ENCODE measurements around the genes RPL37 and OXCT1.

GRCh38 chr5:40680247-40680664, 541 bp downstream of the PTGER4 start:
- RRBS: no CpG with 5 or more reads among the region's 20 CpGs

GRCh38 chr5:40797294-40797991, 731 bp downstream of the PRKAA1 start:
- RRBS: under 1% methylated on average over 14 of the region's 54 CpGs

DNA sequence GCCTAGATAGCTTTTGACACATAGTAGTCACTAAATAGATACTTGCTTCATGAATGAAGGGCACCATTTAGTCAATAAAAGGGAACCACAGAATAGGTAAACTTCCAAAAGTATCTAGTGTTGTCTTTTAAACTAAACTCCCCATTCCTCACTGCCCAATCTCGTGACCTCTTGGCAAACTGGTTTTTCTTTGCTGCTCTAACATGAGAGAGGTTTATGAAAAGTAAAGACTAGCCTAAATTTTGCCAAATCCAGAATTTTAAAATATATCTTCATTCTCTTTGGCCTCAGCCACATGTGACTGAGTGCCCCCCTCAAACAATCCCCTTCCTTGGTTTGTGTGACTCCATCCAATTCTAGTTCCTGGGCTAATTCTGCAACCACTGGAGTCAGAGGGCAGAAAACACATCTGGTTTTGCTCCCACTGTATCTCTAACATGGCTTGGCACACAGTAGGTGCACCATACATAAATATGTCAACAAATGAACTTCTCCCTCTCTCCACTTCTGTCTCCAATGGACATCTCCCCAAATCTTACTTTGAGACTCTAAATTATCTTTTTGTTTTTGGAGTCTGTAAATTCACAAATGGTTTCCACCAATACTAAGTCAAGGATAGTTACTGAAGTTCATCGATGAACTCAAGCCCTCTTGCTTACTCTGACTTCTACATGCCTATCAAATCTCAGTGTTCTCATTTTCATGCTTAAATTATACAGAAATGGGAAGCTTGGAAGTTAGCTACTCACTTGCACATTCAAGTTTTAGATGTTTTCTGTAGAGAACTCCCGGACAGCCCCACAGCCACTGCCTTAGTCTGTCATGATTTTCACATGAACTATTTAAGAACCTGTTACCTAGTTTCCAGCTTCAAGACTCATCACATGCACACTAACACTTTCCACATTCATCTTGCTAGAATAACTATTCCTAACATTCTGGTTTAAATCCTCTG, 6.3 kb downstream of the RPL37 start:
- RRBS: no CpG with 5 or more reads among the region's 3 CpGs

DNA sequence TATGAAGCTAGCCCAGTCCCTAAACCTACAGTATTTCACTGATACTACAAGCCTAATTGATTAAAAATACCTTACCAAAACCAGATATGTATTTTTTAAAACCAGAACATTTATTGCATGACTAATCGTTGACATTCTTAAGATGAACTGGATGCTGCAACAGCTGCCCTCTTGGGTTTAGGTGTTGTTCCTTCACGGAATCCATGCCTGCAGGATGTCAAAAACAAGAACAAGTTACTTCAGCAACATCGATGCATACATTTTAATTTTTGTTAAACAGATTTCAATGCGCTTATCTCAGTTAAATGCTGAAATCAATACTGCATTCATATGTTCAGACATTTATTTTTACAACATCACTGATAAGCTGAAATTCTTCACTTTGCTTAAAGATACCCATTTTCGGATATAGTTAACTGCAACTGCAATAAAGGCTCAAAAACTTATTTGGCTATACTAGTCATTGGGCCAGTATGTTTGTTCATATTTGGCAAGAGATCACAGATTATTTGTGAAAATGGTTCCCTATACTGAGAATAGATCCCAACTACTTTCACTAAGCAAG, 2.6 kb downstream of the RPL37 start:
- RRBS: no CpG with 5 or more reads among the region's 5 CpGs

DNA sequence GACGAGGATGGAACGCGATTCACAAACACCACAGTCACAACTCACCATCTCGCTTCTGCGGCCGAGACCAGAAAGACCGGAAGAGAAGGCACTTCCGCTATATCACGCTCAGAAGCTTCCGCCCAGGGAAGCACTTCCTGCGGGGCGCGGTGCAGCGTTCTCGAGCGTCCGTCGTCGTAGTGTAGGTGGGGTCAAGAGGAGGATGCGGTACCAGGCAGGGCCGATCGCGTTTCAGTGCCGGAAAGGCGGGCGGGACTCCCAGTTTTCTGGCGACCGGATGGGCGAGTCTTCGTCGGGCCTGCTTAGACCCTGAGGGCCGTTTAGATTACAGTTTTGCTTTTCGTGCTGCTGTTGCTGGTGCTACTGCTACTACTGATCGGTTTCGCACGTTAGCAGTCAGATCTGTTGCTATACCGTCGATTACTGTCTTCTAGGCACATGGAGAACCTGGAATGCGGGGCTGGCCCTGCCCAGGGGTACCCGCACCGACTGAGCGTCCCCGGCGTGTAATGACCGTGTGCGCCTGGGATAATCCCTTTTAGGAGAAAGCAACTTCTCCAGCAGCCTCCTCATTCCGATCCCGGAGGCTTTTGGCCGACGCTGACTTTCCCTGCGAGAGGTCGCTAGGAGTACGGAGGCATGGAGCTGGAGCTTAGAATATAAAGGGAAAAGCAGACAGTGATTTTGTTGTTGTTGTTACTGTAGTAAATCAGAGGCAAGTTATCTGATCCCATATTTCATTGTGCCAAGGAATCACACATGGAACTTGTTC, at the start of gene RPL37:
RPL37 (minus strand) TSS at position 85 of the 772 bp plus-strand sequence.
- RRBS: 49% methylated on average over 6 of the region's 53 CpGs

- RRBS: no CpG with 5 or more reads among the region's 1 CpG
Observed at GRCh38 chr5:40991217-40991523, 80.0 kb downstream of the MROH2B start.

- RRBS: no CpG with 5 or more reads among the region's 2 CpGs
Observed at GRCh38 chr5:41418518-41419163, 91.8 kb downstream of the PLCXD3 start.

DNA sequence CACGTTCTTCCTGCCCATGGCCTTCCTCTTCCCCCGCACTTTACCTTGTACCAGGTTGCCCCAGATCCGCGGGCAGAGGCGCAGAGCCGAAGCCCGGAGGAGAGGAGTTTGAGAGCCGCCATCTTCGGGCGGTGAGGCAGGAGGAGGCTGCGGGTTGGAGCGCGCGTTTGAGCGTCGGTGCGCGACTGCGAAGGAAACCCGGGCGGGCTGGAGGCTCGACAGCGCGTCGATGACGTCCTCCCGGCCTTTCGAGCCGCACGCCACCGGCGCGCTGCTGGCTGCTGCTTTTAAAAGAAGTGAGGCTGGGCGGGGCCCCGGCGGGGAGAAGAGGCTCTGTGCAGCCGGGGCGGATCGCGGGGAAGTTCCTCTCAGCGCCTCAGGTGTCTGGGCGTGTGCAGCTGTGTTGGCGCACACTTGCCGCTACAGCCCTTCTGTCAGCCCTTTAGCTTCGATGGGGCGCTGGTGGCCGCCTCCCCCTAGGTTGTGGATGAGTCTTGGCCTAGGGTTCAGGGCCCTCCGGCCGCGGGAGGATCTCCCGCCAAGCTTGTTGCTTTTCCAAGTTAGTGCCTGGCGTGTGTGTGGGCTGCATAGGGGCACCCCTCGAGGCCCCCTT, at the start of gene OXCT1:
OXCT1 (minus strand) TSS at position 189 of the 613 bp plus-strand sequence.
- RRBS: 1% methylated on average over 21 of the region's 53 CpGs

- RRBS: no CpG with 5 or more reads among the region's 2 CpGs
Observed at GRCh38 chr5:41871718-41872195, 1.5 kb upstream of the OXCT1 start.

DNA sequence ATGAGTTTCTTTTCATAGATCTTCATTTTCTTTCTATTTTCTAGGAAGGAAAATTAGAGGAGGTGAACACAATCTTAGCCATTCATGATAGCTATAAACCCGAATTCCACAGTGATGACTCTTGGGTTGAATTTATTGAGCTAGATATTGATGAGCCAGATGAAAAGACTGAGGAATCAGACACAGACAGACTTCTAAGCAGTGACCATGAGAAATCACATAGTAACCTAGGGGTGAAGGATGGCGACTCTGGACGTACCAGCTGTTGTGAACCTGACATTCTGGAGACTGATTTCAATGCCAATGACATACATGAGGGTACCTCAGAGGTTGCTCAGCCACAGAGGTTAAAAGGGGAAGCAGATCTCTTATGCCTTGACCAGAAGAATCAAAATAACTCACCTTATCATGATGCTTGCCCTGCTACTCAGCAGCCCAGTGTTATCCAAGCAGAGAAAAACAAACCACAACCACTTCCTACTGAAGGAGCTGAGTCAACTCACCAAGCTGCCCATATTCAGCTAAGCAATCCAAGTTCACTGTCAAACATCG, 38.1 kb upstream of the CCDC152 start:
- RRBS: no CpG with 5 or more reads among the region's 4 CpGs

DNA sequence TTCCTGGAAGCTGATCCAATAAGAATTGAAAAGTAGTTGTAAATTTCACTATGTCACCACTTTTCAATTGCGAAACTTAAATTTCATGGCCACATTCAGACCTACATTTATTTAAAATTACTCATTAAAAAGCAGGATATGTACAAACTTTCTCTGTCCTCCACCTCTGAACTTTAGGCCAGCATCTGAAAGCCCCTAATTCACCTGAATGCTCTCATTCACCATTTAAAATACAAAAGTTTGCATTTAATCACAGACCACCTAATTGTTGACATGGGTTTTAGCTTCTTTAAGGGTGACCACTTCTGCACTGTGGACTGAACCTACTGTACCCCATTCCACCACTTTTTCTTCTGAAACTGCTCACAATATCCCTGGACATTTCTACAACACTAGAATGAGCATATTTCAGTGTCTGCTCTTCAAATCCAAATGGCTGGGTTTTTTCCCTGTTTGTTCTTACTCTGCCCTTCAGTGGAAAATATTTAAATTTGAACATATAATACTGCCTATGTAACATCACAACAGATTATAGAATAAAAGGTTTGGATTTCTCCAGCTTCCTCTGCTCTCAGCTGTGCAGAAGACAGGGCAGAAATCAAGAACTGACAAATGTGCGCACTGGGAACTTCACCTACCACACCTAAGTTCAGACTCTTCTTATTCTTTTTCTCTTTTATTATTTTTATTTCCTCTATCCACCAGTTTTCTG, 509 bp downstream of the SELENOP start:
- RRBS: no CpG with 5 or more reads among the region's 2 CpGs

DNA sequence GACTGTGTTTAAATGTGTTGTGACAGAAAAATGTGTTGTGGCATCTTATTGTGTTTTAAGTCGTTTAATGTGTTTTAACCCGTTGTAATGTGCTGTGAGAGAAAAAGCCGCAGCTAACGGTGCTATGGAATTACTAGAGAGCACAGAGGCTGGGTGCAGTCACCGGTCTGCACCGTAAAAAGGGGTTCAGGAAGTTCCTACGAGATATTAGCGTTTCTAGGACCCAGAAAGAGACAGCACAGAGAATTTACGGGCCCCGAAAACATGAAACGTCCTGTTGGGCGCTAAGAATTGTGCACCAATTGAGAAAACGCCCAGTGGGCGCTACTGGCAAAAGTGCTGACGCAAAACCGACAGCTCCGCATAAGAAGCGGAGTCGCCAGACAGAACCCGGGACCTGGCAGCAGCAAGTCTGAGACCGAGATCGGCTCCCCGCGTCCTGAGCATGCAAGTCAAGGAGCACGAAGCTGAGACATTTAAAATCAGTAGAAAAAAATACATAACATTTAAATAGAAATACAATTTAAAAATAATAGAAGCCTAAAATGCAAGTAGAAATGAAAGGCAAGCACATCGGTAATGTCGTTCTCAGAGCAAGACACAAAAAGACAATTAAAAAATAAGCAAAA, 90.4 kb downstream of the ANXA2R start:
- RRBS: no CpG with 5 or more reads among the region's 27 CpGs

- RRBS: 72% methylated on average over 8 of the region's 57 CpGs
Observed at GRCh38 chr5:42951183-42951901, 88.8 kb downstream of the ANXA2R start.

GRCh38 chr5:43041643-43042425, 1.7 kb upstream of the ANXA2R start:
- RRBS: 22% methylated on average over 24 of the region's 54 CpGs

DNA sequence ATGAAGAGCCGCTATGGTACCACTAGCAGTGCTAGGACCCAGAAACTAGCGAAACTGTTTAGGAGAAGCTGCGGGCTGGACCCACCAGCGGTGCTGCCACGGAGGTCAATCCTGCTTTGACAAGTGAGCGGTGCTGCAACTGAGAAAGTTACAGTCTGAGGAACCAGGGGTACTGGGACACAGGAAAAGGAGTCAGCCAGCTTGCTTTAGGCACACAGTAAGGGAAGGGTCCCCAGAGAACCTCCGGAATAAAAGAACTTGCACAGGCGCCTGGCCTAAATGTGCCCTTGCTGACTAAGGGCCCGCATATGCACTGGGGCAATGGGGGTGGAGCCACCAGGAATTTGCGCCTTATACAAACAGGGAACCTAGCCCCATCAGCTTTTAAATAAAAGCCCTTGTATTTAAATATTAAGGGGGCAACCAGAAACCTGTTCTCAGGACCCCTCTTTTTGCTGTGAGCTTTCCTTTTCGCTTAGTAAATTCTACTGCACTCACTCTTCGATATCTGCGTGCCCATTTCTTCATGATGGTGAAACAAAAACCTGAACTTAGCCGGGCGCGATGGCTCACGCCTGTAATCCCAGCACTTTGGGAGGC, 23.8 kb upstream of the ANXA2R start:
- RRBS: no CpG with 5 or more reads among the region's 17 CpGs

GRCh38 chr5:43066852-43067994, 27.1 kb upstream of the ANXA2R start:
- RRBS: under 1% methylated on average over 5 of the region's 44 CpGs

- RRBS: no CpG with 5 or more reads among the region's 4 CpGs
Observed at GRCh38 chr5:43287607-43288845, 25.2 kb downstream of the HMGCS1 start.

DNA sequence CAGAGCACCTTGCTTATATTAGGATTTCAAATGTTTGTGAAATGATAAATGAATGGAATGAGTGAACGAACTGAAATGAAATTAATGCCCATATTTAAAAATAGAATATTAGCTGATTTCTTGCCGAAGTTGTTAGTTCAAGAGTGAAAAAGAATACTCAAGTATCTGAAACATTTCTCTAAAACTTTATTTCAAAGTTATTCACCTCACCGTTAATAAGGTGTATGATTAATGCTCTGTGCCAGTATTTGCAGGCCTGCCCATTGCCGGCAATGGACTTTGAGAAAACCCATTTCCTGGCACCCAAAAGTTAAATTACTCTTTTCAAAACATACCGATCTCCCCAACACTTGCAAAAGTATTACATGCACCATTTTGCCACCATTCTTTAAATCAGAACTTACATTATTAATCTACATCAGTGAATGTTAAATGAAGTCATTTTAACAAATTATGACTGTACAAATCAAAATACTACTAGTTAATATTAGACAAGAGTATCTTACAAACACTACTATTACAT, 23.9 kb downstream of the HMGCS1 start:
- RRBS: no CpG with 5 or more reads among the region's 5 CpGs

DNA sequence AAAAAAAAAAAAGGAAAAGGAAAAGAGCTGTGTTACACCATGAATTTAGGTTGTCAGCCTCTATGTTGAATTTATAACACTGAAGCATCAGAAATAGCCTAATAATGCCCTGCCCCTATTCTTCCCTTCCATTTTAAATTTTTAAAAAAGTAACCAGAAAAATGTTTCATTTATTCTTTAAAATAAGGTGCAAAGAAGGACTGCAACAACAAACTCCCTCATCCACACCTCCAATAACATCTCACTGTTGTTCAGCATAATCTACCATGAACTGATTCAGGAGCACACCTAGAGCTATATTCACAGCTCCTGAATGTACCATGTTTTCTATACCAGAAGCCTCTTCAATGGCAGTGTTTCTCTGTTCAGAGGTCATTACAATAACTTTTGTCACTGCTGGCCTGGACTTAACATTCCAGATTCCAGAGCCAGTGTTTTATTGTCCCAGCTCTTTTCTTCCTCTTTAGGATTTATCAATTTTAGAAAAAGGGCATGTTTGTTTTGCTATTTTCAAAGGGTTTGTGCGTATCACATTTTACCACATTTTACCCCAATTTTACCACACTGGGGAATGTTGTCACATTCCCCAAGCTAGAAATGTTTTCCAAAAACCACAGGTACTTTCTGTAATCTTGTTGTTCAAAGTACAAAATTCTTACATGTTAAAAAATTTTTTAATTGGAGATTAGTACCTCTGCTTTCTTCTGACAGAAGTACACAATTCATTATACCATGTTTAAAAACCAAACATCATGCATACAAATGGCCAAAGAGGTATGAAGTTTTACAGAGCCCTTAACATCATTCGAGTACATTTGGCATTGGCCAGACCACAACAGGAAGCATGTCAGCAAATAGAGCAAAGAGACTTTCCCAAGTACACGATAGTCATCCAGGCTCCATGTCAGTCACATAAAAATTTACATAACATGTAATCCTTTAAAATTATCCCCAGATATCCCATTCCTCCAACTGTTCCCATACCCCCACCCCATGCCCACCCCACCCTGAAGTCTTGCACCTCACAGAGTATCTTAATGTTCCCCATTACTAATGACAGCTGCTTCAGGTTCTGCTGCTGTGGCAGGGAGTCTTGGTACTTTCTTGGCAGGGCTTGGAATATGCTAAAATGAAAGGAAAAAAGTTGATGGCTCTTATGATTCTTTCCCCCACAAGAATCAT, 22.7 kb downstream of the HMGCS1 start:
- RRBS: no CpG with 5 or more reads among the region's 3 CpGs

DNA sequence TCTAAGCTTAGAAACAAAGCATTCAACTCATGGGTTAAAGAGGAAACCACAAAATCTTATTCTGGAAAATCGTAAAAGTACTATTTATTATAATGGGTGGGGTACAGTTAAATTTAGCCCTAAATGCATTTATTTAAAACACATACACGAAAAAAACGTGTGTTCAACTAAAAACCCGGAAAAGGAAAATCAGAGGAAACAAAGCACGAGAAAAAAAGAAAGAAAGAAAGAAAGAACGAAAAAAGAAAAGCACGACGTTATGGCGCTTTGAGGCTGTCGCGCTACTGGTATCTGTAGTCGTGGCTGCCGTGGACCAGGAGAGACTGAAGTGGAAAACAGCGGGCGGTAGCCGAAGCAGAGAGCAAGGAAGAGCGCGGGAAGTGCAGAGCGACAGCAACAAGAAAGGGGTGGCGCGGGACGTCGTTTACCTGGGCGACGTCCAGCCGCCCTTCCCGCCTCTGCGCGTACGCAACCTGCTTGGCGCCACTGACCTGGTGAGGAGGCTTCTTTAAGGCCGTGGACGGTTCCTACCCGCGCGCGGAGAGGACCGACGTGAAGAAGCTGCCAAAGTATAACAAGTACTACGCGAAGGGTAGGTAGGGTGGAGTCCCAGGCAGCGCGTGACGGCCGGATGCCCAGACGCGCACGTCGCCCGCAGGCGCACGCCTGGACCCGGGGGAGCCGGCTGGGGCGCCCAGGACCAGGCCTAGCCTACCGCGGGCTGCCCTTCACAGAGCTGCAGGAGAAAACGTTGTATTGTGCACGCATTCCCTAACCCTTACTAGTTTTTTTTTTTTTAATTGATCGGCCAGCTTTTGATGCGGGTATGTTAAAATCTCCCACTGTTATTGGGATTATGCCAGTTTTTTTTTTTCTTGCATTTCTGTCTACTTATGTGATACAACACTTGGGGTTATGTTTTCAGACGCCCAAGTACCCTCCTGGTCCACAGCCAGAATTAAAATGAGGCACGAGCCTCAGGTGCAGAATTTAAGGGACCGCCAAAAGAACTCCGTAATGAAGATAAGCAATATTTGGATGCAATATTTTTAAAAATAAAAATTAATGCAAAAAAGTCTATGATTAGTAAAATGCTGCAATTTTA, 15.3 kb downstream of the CCL28 start:
- RRBS: 48% methylated on average over 9 of the region's 65 CpGs

All from SK-N-MC (cell line).